ENCODE measurements around a stretch of chr7.

GRCh38 chr7:50331391-50332158, 27.1 kb downstream of the IKZF1 start:
- RRBS, result no CpG with 5 or more reads among the region's 2 CpGs

DNA sequence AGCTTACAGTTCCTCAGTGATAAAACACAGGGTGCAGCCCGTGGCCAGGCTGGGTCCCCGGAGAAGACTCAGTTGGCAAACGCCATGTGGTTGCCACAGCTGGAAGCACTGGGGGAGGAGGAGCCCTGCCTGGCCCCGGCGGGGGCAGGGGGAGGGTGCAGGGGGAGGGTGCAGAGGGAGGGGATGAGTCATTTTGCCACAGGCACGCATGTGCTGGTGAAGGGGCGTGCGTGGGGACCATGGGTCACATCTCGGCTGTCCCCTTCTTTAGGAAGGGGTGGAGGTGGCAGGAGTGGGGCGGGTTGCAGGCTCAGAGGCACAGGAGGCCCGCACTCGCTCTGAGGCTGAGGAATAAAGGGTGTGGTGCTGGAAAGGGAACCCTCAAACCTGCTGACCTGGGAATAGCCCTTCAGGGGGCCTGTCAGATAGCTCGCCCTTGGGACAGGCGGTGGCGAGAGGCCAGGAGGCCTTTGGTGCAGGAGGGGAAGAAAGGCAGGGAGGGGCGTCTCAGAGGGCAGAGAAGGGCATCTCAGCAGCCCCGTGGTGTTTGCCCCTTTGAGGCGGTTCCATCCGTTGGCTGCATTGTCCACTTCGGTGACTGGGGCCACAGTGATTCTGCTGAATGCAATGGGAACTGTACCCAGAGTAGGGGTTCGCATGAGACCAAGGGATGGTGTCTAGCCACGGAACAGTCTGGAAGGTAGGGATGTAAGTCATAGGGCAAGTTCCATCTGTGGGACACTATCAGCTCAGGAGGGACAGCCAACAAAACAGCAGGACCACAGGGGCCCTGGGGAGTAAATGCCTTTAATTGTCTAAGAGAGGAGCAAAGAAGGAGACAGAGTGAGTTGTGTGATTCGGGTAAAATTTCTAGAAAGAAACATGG, 31.8 kb downstream of the IKZF1 start:
- RRBS, result no CpG with 5 or more reads among the region's 23 CpGs

DNA sequence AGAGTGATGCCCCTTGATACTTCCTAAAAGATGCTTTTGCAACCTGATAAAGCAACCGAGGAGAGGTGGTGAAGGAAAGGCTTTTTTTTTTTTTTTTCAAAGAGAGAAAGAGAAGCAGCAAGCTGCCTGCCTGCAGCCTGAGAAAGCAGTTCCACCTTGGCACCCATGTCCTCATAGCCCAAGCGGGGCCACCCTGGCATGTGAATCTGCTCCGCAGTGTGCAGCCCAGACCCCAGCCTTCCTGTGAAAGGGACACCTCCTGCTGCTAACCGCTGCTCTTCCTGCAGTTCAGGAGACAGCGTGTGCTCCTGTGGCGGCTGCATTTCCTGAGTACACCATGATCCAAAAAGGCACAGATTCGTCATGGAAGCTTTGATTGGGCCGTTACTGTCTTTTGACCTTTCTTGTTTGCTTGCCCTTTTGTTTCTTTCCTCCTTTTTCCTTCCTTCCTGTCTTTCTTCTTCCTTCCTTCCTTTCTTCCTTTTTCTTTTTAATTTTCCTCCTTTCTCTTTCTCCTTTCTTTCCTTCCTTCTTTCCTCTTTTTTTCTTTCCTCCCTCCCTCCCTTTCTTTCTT, 38.1 kb downstream of the IKZF1 start:
- RRBS, result no CpG with 5 or more reads among the region's 8 CpGs

GRCh38 chr7:50356706-50357431, 52.4 kb downstream of the IKZF1 start:
- RRBS, result 83% methylated on average over 3 of the region's 14 CpGs

GRCh38 chr7:50393842-50394344, 56.3 kb downstream of the FIGNL1 start:
- RRBS, result no CpG with 5 or more reads among the region's 6 CpGs

- RRBS, result no CpG with 5 or more reads among the region's 17 CpGs
Observed at GRCh38 chr7:50405292-50406312, 44.5 kb downstream of the FIGNL1 start.

DNA sequence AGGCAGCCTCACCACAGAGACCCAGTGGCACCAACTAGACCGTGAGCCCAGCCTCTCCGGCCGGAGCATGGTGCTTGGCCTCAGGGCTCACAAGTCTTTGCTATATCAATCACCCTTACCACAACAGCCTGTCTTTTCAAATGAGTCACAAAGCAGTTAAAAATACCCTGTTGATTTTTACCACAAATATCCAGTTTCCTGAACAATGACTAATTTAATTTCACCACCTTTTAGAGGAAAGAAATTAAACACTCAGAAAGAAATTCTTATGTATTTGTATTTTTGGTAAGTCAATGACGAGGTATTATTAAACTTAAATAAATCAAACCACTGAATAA, 99.5 kb upstream of the DDC start:
- RRBS, result no CpG with 5 or more reads among the region's 4 CpGs

DNA sequence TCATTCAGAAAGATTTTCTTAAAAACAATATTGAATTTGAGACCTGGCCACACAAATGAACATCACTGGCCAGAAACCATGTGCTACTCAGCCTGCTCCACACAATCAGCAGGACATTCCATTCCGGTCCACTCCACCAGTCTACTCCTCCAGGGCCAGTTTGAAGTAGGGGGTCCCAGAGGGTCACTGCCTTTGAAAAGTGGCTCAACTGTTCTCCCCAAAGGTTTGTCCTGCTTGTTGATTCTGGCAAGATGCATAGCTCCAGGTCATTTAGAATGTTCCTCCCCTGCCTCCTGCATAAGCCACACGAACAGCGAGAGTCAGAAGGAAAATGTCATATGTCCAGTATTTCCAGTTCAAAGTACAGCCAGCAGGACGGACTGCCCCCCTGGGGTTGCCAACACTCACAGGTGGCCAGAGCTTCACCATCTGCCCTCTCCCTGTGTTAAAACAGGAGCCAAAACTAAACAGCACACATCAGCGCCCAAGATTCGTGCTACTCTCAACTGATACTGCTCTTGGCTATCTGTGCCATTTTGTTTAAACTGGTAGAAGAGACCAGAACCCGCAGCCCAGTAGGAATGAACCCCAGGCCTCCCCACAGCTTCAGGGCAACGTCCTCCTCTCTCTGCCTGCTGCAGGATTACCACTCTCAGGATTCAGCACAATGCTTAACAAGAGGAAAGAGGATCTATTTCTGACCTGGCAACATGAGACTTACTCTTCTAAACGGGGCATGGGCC, 11.4 kb downstream of the GRB10 start:
- RRBS, result no CpG with 5 or more reads among the region's 9 CpGs

- RRBS, result no CpG with 5 or more reads among the region's 4 CpGs
Observed at GRCh38 chr7:51141392-51141966, 175.1 kb downstream of the COBL start.

DNA sequence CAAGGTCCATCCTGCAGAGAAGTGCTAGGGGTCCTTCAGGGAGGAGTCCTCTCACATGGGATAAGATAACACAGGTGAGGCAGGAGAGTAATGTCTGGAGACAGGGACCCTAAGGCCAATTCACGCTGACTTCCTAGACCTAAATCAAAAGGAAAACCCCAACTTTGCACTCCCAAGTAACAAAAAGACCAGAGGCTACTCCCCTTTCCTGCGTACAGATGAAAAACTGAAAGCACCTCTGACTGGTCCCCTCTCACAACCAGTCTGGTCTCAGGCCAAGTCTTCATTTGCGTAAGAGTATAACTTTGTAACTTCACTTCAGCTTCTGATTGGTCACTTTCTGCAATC, 74.8 kb downstream of the COBL start:
- RRBS, result no CpG with 5 or more reads among the region's 3 CpGs

- RRBS, result no CpG with 5 or more reads among the region's 9 CpGs
Observed at GRCh38 chr7:51324557-51324969, 8.0 kb upstream of the COBL start.

DNA sequence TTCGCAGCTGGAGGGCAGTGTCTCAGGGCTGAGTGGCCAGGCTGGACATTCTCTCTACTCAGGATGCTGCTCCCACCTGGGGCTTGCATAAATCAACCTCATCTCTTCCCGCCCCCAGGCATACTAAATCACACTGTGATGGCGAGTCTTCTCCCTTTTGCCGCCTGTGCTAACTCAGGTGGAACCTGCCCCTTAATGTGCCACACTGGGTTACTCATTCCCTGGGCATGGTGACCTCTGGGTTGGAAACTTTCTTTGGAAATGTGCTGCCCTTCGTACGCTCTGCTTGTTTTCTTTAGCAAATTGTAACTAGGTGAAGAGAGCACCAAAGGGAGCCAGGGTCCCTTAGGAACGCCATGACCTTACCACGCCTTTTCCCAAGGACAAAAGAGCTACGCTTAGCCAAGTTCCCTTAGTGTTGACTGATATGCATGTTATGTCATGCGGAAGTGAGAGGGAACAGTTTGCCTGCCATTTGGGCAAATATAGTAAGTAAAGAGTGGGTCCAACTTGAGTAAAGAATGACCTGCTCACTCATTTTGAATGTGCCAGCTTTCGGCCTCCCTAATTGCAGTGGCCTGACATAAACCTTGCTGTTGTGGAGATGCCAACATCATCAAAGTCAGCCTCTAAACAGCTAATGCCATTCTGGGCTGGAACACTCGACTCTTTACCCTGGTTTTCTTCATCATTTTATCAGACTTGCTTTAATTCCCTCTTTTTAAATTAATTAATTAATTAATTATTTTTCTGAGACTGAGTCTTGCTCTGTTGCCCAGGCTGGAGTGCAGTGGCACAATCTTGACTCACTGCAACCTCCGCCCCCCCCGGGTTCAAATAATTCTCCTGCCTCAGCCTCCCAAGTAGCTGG, 40.6 kb upstream of the COBL start:
- RRBS, result no CpG with 5 or more reads among the region's 14 CpGs

GRCh38 chr7:54542967-54543459, 838 bp downstream of the VSTM2A start:
- RRBS, result no CpG with 5 or more reads among the region's 7 CpGs

- RRBS, result 59% methylated on average over 22 of the region's 54 CpGs
Observed at GRCh38 chr7:54664203-54664944, 94.6 kb downstream of the SEC61G start.

- RRBS, result no CpG with 5 or more reads among the region's 5 CpGs
Observed at GRCh38 chr7:54746821-54747456, 12.1 kb downstream of the SEC61G start.

- RRBS, result no CpG with 5 or more reads among the region's 8 CpGs
Observed at GRCh38 chr7:55017489-55018087, 1.2 kb upstream of the EGFR start.

GRCh38 chr7:55073796-55074578, 55.2 kb downstream of the EGFR start:
- RRBS, result no CpG with 5 or more reads among the region's 14 CpGs

DNA sequence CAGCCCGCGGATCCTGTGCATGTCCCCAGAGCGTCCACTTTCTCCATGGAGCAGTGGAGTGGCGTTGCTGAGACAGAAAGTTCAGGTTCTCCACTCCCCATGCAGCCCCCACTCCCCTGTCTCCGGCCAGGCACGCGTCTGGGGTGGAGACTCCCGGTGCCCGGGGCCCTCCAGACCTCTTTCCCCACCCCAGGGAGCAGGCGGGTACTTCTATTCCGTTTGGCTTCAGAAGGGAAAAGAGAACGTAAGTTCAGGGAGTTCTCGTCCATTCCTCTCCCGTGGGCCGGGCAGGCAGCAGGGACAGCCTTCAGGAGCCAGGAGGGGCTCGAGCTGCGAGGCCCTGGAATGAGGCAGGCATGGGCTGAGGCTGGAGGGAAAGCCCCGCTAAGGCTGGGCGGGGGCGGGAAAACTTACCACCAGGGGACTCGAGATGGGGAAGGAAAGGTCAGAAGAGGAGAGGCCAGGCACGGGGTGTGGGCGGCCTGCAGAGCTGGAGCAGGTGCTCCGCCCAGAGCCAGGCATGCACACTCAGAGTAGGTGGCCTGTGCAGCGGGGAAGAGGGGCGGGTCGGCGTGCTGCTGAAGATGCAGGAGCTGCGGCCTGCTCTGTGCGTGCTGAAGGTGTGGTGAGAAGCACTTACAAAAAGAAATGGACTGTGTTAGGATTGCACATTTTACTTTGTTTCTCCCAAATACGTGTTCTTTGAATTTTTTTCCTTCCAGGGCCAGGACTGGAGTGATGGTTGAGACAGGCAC, 60.1 kb downstream of the EGFR start:
- RRBS, result no CpG with 5 or more reads among the region's 31 CpGs

DNA sequence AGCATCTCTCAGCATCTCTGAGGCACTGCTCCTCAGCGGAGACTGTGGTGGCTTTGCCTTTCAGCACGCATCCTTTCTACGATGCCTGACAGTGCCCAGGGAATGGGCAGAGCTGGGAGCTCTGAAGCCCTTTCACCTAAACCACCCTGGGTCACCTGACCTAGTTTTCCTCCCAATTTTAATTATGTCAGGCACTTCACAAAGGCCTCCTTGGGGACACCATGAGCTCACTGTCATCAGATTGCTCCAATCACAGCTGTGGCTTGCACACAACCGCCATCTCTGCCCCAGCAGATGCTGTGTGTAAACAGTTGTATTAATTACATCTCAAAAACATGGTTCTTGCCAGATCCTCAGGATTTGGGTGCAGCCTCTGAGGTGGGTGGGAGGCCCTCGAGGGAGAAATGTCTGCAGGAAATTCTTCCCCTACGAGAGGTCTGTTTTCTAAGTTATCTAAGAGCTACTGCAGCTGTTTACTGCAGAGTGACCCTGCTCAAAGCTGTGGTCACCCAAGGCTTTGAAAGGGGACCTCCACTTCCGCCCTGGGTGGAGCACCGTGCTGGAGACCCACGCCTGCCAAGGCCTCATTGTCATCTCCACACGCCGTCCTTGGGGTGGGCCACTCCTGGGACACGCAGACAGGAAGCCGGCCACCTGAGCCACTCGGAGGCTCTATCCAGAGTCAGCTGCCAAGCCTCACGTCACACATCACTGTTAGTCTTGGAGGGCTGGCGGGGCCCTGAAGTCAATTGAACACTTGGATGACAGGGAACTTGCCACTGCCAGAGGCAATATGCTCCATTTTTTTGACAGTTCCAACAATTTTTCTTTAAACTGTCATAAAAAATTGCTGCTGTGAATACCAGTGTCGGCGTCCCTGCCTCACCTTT, 81.5 kb downstream of the EGFR start:
- RRBS, result no CpG with 5 or more reads among the region's 18 CpGs